LNCaP clone FGC (cell line): Measurements from ENCODE around the gene PDZD8.

DNA sequence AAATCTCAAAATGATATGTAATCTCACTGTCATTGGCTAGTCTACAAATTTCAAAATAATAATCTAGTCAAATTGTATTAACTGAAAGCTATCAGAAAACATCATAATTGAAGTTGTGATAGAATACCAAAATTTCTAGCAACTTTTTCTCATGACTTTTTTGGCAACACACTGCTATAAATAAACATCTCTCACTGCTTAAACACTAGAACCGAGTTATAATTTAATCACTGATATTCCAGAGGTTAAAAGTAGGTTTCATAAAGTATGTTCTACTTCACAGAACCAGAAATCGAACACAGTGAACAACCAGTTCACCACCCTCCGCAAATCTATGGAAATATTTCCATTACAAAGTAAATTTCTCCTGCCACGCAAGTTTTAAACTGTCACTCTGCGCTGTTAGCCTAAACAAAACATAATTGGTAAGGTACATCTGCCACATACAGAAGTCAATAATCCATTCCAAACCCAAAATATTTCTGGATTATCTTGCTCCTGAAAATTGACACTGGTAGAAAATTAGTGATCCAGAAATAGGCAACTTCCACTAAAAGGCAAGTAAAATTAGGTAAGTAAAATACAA lies 2.7 kb downstream of the PDZD8 start:
- RRBS, 2 experiments = no CpG with 5 or more reads among the region's 5 CpGs

GRCh38 chr10:117374970-117375860 lies at the start of gene PDZD8:
TSS of gene PDZD8 (minus strand) at chr10:117375440.
- RRBS, 2 experiments = under 1 to 1% methylated on average over 38 to 40 of the region's 121 CpGs

DNA sequence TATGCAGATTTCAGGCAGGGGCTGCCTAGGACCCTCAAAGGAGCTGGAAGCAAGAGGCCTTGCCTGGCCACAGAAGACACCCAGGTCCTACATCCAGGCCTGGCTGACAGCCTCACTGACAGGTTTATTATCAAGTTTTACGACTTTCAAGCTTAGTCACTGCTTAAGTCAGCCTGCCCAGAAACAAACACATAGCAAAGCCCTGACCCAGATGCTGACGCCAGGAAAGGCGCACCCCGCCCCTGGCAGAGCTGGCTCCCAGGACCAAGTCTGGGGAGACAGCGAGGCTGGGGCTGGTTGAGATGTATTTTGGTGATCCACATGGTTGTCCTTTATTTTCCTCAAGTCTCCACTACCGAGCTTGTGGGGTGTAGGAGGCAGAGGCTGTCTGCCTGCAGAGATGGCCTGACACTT lies 80.7 kb upstream of the EMX2 start:
- RRBS, 2 experiments = no CpG with 5 or more reads among the region's 6 CpGs

DNA sequence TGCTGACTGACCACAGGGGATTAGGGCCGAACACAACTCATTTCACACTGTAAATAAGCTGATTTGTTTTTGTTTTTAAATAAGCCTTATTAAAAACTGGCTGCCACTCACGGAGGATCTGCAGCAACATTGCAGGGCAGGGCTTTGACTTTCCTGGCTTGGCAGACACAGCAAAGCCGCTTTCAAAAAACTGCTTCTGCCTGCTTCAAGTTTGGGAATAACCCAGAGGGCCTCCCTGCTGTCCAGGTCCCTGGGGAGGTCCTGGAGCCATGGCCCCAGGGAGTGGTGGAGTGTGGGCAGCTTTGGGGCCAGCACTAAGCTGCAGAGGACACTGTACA lies 72.5 kb upstream of the EMX2 start:
- RRBS, 2 experiments = no CpG with 5 or more reads among the region's 3 CpGs

GRCh38 chr10:117541652-117542013 lies 913 bp upstream of the EMX2 start:
- RRBS, 2 experiments = 61 to 71% methylated on average over 3 of the region's 22 CpGs

GRCh38 chr10:117547331-117547733 lies 4.8 kb downstream of the EMX2 start:
- RRBS, 2 experiments = no CpG with 5 or more reads among the region's 13 CpGs

- RRBS, 2 experiments = no CpG with 5 or more reads among the region's 13 CpGs
Measured at GRCh38 chr10:117554200-117554710, 11.7 kb downstream of the EMX2 start.

DNA sequence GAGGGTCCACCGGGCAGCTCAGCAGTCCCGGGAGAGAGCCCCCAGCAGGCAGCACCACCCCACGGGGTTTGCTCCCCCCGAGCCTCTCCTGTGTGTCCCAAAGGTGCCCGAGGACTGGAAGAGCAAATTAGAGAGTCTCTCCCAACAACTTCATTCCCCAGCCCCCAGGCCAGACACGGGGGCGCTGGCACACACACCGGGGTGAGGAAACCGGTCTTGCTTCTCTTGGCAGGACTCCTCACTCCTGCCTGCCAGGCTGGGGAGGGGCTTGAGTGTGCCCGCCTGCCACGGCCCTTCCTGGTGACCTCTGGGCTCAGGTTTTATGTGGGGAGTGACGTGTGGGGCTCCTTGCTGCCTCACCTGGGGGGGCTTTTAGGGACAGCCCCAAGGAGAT lies 142.4 kb downstream of the EMX2 start:
- RRBS, 2 experiments = no CpG with 5 or more reads among the region's 12 CpGs

DNA sequence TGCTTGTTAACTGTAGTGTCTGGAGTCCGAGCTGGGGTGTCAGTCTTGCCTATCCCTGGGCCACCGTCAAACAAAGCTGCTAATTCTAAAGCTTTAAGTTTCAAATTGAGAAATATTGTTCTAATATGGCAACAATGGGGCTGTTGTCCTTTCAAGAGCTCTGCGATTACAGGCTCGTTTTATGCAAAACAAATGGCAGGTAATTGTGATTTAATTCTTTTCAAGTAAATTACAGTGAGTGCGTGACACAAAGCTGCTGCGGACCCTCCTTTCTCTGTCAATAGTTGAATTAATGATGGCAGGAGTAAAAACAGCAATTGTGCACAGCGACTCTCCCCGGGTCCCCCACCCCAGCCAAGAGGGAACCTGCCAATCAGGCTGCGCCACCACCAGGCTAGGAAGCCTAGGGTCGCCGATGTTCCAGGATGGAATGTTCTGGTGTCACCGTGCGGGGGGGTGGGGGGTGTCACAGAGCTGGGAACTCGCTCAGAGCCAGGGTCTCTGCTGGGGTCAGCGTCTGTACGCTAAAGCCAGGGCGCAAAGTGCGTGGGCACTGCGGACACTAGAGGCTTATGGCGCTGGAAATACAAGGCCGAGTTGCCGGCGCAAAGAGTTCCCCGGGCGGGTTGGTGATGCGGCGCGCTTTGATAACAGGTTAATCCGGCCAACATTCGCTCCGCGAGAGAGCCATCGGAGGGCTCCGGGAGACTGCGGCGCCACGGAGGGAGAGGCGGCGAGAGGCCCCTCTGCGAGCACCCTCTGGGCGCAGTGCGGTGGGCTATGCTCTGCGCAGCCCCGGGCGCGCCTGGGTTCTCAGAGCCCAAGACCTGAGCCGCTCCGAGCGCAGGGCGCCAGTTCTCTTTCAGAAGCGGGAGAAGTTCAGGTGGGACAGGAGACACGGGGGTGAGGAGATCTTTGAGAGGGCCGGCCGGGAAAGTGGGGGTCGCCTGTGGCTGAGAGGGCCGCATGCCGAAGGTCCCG lies 192.2 kb downstream of the EMX2 start:
- RRBS, 2 experiments = 93 to 94% methylated on average over 20 of the region's 58 CpGs

- RRBS, 2 experiments = no CpG with 5 or more reads among the region's 6 CpGs
Measured at GRCh38 chr10:118057079-118057619, 10.4 kb upstream of the RAB11FIP2 start.

- RRBS, 2 experiments = no CpG with 5 or more reads among the region's 3 CpGs
Measured at GRCh38 chr10:118659356-118659802, 63.9 kb upstream of the PRLHR start.

- RRBS, 2 experiments = no CpG with 5 or more reads among the region's 9 CpGs
Measured at GRCh38 chr10:118793434-118794100, 38.8 kb upstream of the CACUL1 start.

DNA sequence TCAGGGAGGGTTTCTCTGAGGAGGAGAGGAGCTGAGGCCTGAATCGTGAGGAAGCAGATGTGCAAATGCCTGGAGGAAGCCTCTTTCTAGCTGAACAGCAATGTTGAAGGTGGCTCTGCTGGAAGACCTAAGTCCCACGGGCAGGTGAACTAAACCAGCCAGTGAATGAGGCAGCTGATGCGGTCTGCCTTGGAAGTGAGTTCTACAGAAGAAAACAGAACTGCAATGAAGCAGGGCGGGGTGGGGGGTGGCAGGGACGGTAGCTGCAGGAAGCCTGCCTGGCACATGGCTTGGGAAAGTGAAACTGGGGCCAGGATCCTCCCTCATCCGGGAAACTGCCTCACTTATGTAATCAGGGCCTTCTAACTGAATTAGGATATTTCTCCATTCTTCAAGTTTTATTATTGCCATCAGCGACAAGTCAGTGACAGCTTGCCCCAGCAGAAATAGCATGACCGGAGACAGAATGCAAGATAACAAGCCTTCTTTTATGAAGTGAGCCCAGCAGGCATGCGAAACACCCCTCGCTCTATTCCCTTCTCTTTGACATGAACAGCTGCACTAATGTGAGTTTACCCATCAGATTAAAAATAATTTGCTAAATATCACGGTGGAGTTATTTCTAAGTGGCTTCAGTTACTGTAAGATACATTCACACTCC lies 77.4 kb upstream of the CACUL1 start:
- RRBS, 2 experiments = 69% methylated on average over 2 of the region's 11 CpGs; no CpG with 5 or more reads in 1 of the 2 experiments

DNA sequence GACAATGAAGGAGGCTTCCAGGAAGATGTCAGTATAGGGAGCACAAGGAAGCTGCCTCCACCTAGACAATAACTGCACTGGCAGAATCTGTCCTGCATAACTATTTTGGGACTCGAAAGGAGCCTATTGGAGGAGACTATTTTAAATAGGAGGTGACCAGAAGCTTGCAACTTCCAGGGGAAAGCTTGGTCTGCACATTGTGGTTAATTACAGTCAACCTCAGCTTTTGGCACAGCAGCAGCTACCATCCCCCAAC lies 46.3 kb upstream of the NANOS1 start:
- RRBS, 2 experiments = no CpG with 5 or more reads among the region's 1 CpG

DNA sequence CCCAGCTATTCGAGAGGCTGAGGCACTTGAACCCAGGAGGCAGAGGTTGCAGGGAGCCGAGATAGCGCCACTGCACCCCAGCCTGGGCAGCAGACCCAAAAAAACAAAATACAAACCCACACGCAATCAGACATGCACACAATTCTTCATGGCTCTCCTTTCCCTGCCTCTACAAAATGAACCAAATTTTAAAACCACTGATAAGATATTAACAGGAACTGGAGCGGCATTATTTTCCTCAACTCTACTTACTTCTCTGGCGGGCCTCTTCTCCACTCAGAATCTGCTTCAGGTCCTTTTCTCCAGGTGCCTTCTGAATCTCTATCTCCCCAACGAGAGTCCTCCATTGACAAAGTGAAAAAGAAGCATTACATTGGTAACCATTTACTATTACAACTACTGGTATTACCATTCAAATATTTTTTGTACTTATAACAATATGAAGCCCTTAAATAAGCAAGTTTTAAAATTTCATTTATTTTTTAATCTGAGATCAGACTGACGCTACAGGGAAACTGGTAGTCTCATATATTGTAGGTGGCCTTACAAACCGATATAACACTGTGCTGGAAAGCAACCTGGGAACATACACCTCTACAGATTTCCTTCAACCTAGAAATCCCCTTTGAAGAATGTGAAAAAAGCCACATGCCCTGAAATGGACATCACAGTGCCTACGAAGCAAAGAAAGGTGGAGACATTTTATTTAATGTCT lies 14.4 kb downstream of the NANOS1 start:
- RRBS, 2 experiments = no CpG with 5 or more reads among the region's 10 CpGs

DNA sequence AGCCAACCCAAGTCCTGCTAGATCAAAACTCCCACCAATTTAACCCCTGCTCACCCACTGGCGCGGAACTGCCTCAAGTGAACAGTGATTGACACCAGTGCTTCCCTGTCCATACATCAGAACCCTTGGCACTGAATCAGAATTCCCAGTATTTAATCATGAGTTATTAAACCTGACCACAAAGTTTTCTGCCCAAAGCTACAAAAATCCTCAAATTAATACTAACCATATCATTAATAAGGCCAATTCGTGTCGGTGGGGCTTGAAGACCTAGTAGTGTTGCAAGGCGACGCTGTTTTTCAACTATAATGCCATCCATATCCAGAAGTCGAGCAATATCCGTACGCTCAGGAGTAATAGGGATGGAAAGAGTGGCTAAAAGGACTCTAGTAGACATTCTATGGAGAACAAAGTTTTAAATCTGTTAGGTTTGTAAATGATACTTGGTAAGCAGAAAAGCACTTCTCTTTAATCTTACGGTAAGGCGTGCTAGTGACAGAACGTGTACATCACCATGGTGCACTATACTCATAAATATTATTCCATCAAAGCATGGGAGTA lies 15.4 kb downstream of the EIF3A start:
- RRBS, 2 experiments = no CpG with 5 or more reads among the region's 12 CpGs

DNA sequence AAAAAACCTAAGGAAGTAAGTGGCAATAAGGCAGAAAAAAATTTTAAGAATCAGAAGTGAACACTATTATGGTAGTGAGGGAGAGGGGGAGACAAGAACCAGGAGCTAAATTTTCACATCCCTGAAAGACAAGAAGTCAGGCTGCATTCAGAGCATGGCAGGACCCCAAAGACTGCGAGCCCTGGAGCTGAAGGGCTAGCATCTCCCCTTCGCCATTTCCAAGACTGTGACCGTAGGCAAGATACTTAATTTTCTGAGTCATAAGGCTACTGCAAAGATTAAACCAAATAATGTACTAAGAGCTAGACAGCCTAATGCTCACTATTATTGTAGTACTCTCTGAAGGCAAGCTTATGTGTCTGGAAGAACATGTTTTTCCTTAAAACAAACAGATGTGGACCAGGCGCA lies 14.1 kb downstream of the EIF3A start:
- RRBS, 2 experiments = no CpG with 5 or more reads among the region's 4 CpGs

GRCh38 chr10:119090287-119090835 lies 9.7 kb upstream of the EIF3A start:
- RRBS, 2 experiments = no CpG with 5 or more reads among the region's 9 CpGs

- RRBS, 2 experiments = 75 to 83% methylated on average over 1 to 2 of the region's 21 CpGs
Measured at GRCh38 chr10:119330877-119331845, 123.8 kb downstream of the GRK5 start.

DNA sequence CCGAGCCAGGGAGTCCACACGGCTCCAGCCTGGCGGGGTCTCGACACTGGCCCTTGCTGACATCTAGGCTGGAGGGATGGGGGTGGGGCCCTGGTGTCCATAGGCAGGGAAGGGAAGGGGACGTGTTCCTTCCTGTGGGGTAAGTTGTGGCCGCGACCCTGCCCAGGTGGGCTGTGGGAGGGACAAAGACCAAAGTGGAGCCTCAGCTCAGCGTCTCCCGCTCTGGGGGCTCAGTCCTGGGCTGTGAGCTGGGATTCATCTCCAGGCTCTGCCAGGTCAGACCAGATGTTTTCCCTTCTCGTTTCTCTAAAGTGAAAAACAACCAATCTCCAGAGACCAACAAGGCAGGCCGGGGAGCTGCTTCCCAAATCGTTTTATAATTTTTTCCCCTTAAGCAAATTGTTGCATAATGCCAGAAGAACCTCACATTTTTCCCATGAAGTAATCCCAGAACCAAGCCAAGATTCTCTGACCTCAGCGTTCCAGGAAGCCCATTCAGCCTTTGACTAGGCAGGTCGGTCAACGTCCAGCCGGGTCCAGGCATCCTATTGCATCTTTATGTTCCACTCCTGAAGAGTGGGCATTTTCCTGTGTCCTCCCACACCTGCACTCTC lies 101.2 kb downstream of the RGS10 start:
- RRBS, 2 experiments = no CpG with 5 or more reads among the region's 16 CpGs